Calu3 (cell line): ENCODE measurements around a stretch of chr17.

GRCh38 chr17:17386075-17386574, 83.0 kb downstream of the NT5M start:
- PRO-cap: no peak

DNA sequence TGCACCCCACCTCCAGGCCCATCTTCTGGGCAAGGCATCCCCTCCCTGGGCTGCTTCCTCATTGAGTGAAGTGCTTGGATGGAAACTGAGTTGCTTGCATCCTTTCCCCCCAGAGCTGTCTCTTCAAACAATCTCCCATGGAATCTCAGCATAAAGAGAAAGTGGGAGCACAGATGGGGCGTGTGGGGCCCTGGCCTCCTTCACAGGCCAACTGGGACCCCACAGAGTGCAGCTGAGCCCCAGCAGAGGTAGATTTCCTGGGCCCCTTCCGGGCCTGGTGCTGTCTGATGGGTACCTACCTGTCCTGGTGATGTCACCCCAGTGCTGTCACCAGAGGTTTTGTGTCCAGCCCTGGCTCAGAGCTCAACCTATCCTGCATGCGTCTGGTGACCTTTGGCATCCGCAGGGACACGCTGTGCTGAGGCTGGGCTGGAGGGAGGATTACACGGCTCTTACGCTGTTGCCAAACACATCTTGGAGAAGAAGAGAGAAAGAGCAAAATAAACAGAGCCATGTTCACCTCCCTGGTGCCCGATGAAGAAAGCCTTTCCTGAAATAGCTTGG, 70.7 kb upstream of the MED9 start:
- PRO-cap: no peak

GRCh38 chr17:17494417-17494749, 1.8 kb downstream of the RASD1 start:
- PRO-cap: no peak

GRCh38 chr17:17537798-17538208, 41.6 kb upstream of the RASD1 start:
- PRO-cap: no peak

DNA sequence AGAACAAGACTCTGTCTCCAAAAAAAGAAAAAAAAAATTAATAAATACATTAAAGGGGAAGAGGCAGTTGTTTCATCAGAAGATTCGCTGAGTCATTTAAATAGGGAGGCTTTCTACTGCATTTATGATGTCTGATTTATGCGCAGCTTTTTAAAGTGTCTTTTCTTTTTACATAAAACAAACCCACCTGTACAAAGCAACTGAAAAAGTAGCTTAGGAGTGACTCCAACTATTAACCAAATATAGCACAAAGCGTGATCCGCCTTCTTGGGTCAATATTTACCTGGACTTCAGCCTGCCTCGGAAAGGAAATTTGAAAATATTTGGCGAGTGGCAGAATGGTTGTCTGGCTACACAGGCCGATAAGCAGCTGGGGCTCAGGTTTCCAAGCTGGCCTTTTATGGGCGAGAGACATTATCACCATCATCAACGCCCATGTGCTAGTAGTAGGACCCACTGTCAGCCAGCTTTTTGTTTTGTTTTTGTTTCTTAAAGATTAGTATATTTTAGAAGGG, 42.4 kb upstream of the RASD1 start:
- PRO-cap: no peak

DNA sequence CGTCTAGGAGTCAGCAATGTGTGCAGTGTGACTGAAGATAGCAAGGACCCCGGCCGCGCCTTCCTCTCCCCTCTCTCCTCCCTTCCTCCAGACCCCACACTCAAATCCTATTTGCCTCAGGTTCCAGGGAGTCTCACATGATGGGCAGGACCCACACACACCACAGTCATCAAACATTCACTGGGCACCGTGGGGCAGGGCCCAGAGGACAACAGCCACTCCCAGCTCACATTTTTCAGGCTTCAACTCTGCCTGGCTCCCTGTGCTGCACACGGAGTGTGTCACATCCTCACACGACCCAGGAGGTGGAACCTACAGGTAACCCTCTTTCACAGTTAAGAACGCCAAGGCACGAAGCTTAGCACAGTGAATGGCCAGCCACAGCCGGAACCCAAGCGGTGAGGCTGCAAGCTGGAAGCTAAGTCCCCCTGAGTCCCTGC, 30.5 kb downstream of the PEMT start:
- PRO-cap: no peak

DNA sequence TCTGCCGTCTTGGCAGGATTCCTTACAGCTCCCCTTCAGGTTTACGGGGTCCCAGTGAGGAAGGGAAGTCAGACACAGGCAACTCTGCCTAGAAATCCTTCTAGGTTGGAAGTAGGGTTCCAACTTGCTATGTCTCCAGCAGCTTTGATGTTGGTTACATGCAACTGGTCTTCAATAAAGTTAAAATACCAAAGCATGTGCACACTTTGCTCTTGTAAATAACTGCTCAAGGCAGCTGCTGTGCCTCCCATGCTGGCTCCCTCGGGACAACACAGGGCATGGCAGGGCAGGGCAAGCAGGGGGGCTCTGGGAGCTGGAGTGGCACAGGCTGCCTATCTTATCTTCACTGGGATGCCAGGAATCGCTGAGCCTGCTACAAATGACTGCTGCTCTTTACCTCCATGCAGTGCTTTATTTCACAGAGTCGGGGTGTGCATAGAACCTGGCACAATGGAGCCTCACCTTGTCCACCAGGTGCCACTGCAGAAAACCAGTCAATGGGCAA, 21.9 kb downstream of the PEMT start:
- PRO-cap: no peak

DNA sequence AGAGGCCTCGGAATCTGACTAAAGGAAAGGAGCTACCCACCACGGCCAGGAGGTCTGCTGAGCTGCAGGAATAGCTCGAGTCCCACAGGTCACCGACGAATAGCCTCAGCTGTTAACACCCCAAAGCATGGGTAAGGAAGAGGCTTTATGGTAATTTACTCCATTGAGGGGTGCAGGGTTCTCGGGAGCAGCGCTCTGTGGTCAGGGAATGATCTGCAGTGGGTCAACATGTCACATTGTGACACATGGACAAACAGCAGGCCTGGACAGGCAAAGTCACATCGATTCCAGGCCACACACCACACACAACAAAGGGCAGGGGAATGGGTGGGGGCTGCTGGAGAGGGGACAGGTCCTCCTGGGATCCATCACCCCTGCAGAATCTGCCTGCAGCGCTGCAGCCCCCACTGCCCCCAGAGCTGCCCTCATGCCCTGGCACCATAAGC, 9.3 kb downstream of the PEMT start:
- PRO-cap: no peak

- PRO-cap: unidirectional peak, minus-strand start at chr17:17683421
These were observed 2.1 kb downstream of the RAI1 start for GRCh38 chr17:17683312-17683825.

GRCh38 chr17:17690332-17690703, 9.1 kb downstream of the RAI1 start:
- PRO-cap: no peak

DNA sequence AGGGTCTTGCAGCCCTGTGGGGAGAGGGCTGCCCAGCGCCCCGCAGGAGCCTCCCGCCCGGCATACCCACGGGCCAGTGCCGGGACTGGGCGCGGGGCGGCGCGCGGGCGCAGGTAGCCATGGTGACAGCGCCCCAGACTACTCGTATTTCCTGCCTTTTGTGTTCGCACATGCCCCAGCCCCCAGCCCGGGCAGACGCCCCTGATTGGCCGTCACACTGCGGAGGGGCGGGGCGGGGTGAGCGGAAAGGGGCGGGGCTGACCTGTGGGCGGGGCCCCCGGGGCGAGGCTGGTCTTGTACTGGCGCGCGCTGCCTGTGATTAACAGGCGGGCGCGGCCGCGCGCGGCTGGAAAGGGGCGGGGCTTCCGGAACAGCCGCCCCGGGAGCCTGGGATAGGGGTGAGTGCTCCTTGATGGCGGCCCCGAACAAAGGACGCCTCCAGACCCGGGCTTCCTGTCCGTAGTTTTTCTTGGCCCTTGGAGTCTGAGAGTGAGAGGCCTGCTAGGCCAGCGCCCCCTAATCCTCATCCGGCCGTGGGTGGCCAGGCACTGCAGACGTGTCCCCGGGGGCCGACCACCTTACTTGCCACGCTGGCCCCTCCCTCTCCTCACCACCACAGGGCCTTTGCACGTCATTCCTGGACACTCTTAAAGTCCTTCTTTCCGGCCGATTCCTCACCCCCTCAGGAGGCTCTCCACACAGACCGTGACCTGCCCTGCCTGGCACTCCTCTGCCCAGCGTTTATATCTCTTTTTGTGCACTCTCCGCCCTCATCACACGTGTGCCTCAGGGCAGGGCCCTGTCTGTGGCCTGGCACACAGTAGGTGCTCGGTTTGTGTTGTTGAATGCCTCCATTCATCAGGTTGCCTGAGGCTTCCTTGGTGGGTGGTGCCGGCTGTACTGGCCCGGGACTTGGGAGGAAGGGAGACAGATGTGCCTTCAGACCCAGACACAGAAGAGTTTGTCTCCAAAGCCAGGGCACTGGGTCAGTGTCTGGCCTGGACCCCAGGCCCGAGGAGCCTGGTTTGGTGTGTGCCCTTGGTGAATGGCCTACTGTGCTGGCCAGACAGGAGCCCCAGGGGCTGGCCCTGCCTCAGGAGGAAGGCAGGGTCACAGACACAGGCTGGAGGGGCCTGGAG, 71.2 kb downstream of the RAI1 start:
- PRO-cap: bidirectional peak, plus-strand start at position 401 of the sequence, minus-strand start at position 87 of the sequence; unidirectional peak, plus-strand start at position 526 of the sequence

GRCh38 chr17:17757817-17759080, 77.0 kb downstream of the RAI1 start:
- PRO-cap: no peak

- PRO-cap: no peak
These were observed 28.0 kb downstream of the SREBF1 start for GRCh38 chr17:17808467-17809445.

DNA sequence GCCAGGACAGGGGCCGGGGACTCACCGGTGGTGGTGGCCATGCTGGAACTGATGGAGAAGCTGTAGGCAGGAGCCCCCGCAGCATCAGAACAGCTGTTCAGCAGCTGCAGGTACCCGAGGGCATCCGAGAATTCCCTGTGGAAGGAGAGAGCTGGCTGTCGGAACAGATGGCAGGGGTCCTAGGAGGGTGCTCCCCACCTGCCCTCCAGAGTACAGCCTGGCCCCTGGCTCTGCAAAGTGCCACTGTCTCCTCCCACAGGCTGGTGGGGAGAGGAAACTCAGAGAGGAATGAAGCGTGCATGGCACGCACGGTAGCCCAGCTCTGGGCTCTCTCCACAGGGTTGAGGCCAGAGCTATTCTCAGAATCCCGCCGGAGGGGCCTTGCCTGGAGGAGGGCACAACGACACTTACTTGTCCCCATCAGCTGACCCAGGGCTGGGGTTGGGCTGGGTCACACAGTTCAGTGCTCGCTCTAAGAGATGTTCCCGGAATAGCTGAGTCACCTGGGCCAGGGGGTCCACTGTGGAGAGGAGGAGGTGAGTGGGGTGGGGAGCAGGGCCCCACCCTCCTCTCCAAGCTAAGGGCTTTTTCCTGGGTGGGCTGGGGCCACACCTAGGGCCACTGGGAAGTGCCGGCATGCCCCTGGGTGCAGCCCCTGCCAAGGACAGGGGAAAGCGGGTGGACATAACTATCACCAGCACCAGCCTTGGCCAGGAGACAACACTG, 21.8 kb downstream of the SREBF1 start:
- PRO-cap: no peak

GRCh38 chr17:17818639-17819498, 17.9 kb downstream of the SREBF1 start:
- PRO-cap: no peak

GRCh38 chr17:17821958-17823196, 14.4 kb downstream of the SREBF1 start:
- PRO-cap: no peak

GRCh38 chr17:17837822-17838884, 1.4 kb upstream of the SREBF1 start:
- PRO-cap: bidirectional peak, plus-strand start at chr17:17838221, minus-strand start at chr17:17838149

GRCh38 chr17:17928767-17929361, 43.3 kb downstream of the TOM1L2 start:
- PRO-cap: no peak

- PRO-cap: no peak
These were observed 10.8 kb downstream of the DRC3 start for GRCh38 chr17:17983376-17983955.

DNA sequence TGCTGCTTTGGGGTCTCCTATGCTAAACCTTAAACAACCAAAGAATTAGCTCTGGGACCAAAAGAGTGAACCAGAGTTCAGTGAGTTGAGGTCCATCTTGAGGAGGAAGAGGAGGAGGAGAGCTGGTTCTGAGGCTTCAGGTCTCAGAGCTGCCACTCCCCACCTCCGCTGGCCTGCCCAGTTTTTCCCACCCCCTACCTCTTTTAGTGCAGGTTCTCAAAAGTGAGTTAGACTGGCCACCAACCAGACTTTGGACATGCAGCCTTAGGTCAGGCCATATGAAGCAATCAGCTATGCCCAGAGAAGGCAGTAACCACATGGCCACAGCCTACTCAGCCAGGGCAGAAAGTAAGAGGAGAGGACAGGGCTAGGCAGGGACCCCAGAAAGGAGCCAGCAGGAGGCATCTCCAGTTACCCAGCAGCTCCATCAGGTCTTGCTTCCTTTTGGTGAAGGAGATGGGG, 8.9 kb downstream of the MYO15A start:
- PRO-cap: no peak